Tongue (tissue), 2 donors: Measurements from ENCODE around the genes FAAH and MKNK1.

- RAMPAGE, long total RNA, result no peak
Observed at GRCh38 chr1:45643766-45644481, 20.1 kb upstream of the CCDC17 start.

DNA sequence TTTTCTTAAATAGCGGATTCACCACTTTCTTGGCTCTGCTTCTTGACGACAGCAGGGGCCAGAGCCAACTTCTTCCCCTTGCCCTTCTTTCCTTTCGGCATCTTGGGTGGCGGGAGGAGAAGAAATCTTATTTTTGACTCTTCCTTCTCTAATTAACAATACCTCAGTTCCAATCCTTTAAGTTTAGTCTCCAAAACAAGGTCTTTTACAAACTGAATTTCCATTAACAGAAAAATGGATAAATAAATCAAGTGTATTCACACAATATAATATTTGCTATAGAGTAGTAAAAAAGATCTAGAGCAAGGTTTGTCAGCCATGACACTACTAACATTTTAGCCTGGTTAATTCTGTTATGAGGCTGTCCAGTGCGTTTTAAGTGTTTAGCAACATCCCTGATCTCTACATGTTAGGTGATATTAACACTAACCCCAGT lies 27.9 kb upstream of the CCDC17 start:
- RAMPAGE, long total RNA, result no peak

GRCh38 chr1:45685215-45685864 lies 993 bp downstream of the GPBP1L1 start:
- RAMPAGE, long total RNA, result no peak

DNA sequence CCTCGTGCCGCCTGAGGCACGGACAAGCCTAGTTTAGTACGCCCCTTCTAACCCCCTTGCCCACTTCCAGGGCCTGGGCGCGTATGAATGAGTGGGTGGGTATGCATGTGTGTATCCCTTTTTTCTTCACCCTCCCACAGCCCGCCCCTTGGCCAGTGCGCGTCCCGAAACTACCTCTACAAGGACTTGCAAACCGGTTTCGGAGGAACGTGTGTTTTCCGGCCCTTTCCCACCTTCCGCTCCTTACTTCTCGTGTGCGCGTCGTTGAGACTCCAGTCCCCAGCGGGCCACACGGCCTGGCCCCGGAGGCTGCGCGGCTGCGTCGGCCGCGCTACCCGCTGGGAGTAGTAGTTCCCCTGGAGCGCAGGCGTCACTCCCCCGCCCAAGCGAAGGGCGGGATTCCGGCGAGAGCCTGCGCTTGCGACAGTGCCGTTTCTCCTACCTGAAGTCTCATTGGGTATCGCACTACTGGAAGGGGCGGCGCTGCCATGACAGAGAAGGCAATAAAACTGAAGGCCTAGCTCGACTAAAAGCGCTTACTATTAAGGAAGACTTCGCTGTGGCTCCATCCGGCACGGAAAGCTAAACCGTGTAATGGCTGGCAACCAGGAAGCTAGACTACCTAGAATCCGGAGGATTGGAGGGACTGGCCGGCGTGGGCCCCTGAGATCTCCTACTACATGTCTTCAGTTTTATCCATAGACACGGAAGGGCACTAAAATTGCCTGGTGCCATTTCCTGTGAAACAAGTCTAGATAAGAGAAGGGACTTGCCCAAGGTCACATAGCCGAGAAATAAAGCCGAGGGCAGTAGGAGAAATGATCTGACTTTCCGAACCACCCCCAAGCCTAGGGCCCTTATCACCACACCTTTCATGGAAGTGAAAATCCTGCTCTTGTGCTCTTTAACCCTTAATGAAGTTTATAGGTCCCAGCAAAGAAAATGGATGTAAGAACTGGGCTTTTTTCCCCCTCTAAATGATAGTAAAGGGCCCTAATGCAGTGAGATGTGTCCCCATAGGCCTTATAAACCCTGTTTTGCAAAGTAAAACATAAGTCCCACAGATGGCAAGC lies 822 bp upstream of the GPBP1L1 start:
- RAMPAGE, long total RNA, result start-site peak on the minus strand centred at position 279 of the sequence, 74 bp wide, 88 and 61 reads in 2 replicates

- RAMPAGE, long total RNA, result no peak
Observed at GRCh38 chr1:45696751-45697420, 8.9 kb downstream of the TMEM69 start.

- RAMPAGE, long total RNA, result no peak
Observed at GRCh38 chr1:46027868-46028607, 104.4 kb downstream of the PIK3R3 start.

GRCh38 chr1:46093678-46093923 lies 38.8 kb downstream of the PIK3R3 start:
- RAMPAGE, long total RNA, result no peak

DNA sequence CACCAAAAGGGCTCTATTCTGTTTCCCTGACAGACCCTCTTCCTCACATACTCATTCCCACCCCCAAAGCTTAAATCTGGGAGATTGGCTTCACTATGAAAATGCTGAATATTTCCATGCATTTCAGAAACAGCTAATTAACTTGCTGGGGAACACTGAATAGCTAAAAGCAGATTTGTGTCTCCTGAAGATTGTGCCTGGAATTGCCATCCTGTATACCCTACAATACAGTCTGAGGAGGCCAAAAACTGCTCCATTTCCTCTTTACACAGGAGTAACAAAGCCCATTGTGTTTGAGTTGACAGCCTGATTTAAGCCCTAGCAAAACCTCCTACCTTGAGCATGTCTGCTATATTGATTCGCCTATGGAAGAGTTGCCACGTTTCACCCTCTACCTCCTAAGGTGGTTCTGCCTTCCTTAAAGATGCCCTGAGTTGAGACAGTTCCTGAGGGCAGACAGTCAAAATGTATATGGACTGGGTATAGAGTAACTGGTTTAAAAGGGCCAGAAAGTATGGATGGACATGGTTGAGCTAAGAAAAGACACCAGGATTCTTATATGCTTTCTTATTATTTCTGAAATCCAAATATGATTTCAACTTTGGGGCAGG lies 1.6 kb upstream of the PIK3R3 start:
- RAMPAGE, long total RNA, result no peak

DNA sequence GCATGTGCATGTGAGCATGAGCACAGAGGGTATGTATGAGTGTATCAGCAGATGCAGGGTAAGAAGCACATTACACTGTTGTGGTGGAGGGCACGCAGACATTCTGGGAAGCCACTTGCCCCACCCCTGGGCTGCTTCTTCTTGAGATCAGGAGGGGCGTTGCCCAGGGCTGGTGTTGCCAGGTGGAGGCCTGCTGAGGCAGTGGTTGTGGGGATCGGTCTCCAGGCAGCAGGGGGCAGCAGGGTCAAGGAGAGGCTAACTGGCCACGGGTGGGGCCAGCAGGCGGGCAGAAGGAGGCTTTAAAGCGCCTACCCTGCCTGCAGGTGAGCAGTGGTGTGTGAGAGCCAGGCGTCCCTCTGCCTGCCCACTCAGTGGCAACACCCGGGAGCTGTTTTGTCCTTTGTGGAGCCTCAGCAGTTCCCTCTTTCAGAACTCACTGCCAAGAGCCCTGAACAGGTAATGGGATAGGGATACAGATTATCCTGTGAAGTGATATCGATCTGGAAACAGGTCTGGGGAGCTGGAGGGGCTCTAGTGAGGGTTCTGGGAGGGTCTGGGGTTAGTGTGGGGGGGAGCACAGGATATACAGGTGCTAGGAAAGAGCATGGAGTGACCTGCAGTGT lies 4.0 kb upstream of the P3R3URF start:
- RAMPAGE, long total RNA, result no peak

- RAMPAGE, long total RNA, result no peak
Observed at GRCh38 chr1:46349519-46349958, 8.9 kb downstream of the NSUN4 start.

DNA sequence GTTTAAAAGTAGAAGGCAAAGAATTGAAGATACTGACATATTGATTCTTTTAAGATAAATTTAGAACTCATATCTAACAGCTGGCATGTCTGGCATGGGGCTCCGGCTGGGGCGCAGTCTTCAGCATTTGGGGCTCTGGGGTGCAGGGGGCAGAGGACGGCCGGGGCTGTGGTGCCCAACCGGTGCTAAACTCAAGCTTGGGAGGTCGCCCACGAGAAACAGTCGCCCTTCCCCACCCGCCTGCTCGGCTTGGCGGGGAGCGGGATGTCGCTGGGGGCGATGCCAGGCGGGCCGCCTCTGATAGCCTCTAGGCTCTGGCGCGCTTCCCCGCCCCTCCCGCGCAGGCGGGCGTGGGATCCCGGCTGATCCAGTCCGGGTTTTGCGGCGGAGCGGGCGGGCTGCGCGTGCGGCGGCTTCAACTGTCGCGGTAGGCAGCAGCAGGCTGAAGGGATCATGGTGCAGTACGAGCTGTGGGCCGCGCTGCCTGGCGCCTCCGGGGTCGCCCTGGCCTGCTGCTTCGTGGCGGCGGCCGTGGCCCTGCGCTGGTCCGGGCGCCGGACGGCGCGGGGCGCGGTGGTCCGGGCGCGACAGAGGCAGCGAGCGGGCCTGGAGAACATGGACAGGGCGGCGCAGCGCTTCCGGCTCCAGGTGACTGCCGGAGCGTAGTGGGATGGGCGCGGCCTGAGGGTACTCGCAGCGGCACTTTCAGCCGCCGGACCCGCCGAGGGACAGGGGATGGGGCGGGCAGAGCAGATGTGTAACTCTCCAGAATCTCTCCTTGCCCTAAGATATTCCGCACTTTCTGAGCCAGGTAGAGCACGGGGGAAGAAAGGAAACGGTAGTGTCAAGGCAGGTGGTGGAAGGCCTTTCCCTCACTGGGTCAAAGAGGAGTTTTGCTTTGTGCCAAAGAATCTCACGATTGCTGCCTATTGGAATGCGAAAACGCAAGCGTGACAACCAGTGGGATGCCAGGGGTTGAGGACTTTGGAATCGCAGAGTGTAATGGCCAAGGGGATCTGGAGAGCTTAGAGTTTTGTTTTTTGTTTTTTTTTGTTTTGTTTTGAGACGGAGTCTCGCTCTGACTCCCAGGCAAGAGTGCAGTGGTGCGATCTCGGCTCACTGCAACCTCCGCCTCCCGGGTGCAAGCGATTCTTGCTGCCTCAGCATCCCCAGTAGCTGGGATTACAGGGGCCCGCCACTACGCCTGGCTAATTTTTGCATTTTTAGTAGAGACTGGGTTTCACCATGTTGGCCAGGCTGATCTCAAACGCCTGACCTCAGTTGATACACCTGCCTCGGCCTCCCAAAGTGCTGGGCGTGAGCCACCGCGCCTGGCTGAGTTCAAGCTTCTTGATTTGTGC lies at the start of gene FAAH:
Gene FAAH, plus strand, starts transcription at position 422 of the 1,361 bp plus-strand sequence.
- RAMPAGE, long total RNA, result no peak

DNA sequence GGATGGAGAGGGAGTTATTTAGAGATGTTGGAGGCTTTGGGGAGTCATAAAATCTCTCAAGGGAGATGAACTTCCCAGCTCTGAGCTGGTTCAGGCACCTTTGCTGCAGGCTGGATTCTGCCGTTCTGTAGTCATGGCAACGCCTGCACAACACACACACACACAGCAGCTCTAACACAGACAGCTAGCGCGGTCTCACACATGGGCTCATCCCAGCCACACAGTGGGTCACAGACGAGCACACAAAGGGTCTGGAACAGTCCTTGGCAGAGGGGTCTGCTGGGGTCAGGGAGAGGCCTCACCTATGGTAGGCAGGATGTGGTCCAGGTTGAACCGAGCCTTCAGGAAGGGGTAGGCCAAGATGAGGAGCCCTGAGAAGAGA lies 1.8 kb downstream of the KNCN start:
- RAMPAGE, long total RNA, result no peak

DNA sequence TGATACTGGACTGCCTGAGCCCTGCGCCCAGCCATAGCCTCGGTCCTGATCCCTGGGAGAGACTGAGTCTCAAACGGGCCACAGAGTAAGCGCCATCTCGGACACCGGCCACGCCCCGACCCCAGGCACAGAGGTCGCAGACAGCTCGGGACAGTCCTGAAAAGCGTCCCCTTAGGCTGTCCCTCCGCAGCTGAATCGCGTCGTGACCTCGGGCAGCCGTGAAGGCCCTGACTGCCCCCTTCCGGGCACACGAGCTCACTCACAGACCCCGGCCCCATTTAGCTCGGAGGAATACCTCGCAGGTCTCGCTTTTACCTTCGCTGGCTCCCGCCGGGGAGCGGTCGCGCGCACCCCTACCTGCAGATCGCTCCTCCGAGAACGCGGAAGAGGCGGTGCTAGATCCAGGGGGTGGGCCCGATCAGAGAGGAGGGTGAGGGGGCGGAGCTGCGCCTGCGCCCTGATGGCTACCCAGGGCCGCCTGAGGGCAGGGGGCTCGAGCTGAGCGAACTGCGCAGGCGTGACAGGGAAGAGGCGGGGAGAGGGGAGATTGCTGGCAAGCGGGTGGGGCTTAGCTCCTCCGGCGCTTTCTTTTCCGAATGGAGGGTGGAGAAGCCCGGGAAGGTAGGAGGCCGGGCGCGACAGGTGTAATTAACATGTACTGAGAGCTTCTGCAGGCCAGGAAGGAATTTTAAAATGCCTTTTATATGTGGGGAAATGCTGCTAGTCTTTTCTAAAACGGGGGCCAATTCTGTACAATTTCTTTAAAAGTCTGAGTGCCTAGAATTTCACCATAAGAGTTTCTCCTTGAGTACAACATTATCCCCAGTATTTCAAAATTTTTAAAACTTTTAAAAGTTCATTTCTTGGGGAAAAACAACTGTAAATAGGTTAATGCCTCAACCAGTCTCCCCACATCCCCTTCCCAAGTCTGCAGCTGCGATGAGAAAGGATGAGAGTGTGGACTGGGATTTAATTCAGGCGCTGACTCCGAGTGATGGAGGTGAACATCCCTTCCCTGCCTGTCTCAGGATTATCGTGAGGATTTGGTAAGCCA lies at the start of gene MKNK1:
Gene MKNK1, minus strand, starts transcription at position 399 of the 1,054 bp plus-strand sequence.
- RAMPAGE, long total RNA, result start-site peak on the minus strand centred at position 379 of the sequence, 16 bp wide, 165 and 37 reads in 2 replicates

DNA sequence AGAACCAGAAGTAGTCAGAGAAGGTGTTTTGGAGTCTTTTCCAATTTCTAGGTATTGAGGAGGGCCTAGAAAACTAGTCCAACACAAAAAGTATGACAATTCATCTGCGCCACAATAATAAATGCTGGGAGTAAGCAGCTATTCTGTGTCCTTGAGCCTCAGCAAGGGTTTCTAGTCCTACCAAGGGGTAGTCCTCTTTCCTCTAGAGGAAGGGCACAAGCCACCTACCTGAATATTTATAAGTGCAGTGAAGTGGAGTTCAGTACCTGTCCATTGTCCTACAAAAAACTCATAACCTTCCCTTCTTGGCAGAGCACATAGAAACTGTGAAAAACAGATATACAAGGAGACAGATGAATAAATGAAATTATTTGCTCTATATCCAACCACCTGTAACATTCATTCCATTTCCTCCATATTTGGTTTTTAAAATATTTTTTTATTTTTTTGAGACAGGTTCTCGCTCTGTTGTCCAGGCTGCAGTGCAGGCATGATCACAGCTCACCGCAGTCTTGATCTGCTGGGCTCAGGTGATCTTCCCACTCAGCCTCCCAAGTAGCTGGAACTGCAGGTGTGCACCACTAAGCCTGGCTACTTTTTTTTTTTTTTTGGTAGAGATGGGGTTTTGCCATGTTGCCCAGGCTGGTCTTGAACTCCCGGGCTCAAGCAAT lies 23.1 kb downstream of the ATPAF1 start:
- RAMPAGE, long total RNA, result no peak

DNA sequence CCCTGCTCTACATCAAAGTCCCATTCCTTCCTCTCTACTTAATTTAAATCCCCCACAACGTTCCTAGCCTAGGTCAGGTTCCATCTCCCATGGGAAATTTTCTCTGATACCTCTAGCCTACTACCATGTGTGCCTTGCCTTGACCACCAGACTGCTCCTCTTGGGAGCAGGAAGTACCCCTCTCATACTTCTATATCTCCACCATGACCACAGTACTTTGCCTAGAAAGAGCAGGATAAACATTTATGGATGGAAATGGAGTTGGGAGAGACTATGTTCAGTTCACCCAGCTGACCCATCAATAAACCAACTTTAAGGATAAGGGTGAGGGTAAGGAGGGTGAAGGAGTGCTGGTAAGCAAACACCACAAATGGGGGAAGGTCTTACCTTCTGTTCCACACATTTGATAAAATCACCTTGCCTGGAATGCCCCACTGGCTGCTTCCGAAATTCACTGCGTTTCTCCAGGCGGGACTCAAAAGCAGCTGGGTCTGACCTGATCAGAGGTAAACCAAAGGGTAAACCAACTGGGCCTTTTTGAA lies 3.2 kb downstream of the ATPAF1 start:
- RAMPAGE, long total RNA, result no peak

DNA sequence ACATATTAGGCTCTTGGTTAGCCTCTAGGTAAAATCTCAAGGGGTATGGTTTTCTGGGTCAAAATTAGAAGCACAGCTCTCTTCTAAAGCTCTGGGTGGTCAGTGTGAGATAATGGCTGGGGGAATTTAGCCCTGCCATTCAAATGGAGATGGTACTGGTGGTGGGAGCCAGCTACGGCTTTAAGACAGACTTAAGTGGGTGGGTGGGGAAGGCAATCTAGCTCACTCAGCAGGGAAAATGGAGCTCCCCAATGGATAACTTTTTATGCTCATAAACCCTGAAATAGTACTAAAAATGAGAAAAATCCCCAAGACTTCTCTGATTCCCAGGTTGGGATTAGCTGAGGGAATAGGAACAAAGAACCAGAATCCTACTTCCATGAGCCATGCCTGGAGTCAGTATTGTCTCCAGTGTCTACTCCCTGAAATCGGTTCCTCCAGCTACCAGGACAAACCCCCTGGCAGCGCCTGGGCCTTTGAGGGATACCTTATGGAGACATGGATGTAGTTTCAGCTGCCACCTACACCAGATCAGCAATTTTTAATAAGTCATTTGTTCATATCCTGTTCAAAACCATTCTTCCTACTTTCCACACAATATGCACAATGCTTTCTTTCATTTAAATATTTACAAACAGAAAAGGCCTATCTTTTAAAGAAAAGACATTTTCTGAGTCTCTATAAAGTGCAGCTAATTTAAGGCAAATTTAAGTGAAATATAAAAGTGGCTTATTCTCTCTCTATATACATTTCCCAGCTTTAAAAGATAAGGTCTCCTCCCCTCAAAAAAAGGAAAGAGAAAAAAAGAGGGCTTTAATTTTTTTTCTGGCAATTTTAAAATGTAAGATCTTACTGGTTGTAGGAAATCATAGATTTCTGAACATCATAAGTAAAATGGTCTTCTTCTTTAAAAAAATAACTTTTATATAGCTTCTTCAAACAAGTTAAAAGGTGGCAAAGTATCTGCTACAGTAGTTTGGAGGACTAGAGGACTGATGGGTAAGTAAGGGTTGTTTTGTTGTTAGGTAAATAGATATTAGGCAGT lies 6.1 kb downstream of the TEX38 start:
- RAMPAGE, long total RNA, result no peak

DNA sequence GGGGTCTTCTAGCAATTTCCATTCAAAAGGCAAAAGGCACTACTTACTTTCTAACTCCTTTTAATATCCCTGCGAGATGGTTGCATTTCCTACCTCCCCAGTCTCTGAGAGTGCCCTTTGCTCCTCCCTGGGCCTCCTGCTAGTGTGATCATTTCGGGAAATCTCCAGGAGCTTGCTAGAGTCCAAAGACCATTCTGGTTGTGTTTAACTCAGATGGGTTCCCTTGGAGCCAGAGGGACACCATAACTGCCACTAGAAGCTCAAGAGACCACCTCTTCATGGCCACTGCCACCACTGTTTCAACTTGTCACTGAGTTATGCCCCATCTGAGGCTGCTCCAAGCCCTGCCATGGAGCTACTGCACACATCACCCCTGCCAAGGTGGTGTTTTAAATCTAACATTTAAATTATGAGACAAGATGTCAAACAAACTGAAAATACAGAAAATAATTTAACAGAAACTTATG lies 34.4 kb upstream of the CYP4B1 start:
- RAMPAGE, long total RNA, result no peak

DNA sequence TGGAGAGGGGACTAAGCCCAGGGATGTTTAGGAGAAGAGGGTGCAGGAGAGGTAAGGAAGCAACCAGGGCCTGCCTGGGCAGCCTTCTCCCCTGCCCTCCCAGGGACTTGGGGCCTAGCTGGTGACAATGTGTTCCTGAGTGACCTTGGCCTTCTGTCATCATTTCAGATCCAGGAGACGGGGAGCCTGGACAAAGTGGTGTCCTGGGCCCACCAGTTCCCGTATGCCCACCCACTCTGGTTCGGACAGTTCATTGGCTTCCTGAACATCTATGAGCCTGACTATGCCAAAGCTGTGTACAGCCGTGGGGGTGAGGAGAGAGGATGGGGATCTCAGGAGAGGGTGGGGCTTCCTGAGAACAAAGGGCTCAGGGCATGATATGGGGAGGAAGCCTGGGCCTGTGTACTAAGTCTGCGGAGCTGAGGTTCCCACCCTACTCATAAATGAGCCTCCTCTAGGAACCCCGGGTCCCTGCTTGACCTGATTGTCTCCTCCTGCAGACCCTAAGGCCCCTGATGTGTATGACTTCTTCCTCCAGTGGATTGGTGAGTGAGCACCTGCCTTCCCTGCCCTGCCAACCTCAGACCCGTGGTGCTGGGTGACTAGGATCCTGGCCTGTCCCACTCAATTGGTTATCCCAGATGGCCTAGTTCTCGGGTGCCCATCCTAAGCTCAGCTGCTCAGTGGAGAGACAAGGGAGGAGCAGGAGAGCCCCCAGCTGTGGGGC lies 12.0 kb downstream of the CYP4B1 start:
- RAMPAGE, long total RNA, result no peak

- RAMPAGE, long total RNA, result no peak
Observed at GRCh38 chr1:46940261-46940681, 1.0 kb downstream of the CYP4A11 start.

GRCh38 chr1:47225365-47226127 lies 6.5 kb downstream of the TAL1 start:
- RAMPAGE, long total RNA, result no peak